Airway epithelial cell (primary cell): ENCODE data around the gene SMCHD1.

GRCh38 chr18:136311-136934 is 21.9 kb upstream of the USP14 start:
- RAMPAGE, long total RNA = no peak

DNA sequence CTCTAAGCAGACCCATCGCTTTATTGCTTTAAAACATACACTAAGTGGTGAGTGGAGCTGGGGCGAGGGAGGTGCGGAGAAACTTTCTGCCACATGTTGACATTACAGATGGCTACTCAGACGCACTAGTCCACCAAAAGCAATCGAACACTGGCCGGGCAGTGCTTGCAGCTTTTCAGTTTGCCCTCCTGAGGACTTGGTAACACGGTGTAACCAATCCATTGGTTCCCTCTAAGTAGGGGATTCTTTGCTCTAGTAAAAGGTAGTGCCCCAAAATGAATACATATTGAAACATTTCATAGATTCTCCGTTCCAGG is 954 bp upstream of the COLEC12 start:
- RAMPAGE, long total RNA = no peak

GRCh38 chr18:681301-681847 is 23.9 kb downstream of the TYMS start:
- RAMPAGE, long total RNA = no peak

GRCh38 chr18:702874-703432 is 9.5 kb downstream of the ENOSF1 start:
- RAMPAGE, long total RNA = no peak

- RAMPAGE, long total RNA = no peak
These were observed 12.1 kb upstream of the ENOSF1 start for GRCh38 chr18:724193-725326.

DNA sequence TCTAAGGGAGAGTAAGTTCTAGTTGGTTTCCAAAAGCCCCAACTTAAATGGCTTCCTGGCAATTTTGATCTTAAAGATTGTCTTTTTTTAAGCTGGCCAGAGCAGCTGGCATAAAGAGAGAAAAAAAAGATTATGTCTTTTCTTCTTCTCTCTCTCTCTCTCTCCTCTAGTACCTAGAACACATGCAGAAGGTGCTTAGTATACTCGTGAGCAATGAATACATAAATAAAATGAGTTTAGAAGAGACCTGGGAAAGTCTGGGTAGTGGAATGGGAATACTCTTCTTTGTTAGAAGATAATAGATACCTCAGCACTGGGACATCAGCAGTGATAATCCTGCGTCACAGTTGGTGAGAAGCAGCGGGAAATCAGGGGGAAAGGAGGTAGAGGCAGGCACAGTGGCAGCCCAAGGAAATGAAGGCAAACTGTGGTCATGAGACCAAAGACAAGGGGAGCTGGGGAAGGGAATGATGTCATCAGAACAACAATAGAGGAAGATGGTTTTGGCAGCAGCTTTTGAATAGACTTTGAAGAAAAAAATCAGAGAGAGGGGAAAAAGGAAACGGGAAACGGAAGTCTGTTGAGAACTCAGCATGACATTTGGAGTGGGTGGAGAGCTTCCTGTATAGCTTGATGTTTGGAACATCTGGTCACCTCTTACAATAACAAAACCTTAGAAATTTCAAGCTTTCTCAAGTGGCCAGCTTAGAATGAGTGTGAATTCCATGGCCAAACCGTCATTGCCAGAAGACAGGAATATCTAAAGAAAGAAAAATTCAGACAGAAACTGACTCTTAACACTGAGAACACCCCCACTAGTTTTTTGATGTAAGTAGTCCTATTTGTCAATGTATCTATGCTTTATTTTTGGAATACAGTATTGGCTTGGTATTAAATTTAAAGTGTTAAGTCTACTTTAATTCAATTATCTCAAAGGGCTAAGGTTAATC is 18.3 kb upstream of the YES1 start:
- RAMPAGE, long total RNA = no peak

DNA sequence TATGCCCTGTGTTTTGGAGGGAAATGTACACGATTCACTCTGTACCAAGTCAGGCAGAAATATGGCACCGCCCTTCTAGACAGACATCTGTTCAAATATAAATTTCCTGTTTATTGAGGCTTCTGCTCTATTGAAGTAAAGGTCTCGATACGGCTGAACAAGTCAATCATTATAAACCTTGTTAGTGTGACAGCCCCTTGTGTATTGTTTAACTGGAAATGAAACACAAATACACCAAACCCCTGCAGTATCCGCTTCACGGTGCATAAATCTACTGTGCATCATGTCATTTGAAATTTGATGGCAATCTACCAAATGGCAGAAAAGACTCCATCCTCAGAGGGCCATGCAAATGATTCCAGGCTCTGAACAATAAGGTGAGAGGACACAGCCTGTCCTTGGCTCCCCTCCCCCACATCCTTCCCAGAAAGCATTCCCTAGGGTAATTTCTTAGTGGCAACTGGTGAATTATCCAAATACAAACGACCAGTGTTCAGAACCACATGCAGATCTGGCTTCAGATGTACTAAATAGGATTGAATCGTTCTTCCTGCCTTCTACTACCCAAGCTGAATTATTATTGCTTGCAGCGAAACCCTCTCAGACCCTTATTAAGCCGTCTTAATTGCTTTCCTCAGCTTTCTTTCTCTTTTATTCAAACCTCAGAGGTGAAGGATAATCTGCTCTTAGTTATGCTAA is 80.6 kb downstream of the ADCYAP1 start:
- RAMPAGE, long total RNA = no peak

- RAMPAGE, long total RNA = no peak
These were observed 483.4 kb downstream of the METTL4 start for GRCh38 chr18:2087949-2088272.

DNA sequence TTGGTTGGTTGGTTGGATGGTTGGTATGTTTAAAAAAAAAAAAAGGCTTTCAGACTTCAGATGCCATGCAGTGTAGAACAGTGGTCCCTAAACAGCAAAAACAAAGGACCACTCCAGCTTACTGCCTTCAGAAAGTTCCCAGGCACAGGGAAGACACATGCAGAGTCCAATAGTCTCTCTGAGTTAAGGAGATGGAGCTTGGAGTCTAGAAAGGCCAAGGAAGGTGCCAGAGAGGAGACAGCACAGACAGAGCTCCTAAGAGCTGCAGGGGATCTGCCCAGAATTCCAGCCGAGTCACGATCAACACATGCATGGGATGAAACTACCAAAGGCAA is 15.5 kb downstream of the METTL4 start:
- RAMPAGE, long total RNA = no peak

DNA sequence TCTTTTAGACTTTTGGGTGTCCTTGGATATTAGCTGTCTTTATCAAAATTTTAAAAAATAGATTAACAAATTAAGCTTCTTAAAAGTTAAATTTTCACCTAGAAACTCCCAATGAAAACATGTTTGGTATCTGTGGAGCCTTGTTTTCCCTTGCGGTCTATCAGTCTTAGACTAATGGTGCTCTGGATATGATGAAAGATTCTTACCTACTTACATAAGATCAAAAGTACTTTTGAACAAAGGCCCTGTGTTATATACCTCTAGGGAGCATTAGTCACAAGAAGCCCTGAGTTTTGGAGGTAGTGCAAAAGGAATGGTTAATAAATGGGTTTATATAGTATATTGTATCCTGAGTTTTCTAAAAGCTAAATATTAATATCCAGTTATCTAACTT is 18.0 kb downstream of the NDC80 start:
- RAMPAGE, long total RNA = no peak

DNA sequence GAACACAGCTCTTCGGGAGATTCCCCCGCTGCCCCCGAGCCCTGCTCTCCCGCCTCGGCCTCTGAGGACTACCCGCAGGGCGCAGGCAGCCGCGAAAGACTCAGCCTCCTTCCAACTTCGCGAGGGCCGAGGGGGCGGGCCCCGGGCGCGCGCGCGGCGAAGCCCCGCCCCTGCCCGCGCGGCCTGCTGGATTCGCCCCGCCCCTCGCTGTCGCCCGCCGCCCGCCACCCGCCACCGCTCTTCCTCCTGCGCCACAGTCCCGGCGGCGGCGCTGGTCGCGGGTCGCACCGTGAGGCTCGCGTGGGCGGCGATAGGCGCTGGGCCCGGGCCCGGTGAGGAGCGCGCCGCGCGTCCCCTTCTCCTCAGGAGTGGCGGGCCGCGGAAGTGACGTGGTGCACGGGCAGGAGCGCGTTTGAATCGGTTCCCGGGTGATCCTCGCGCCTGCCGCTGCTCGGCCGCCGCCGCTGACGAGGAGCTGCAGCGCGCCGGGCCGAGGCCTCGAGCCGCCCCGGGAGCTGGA is at the start of gene SMCHD1:
Gene SMCHD1, plus strand, starts transcription at position 254 of the 520 bp plus-strand sequence.
- RAMPAGE, long total RNA = no peak

GRCh38 chr18:2664642-2665174 is 9.2 kb downstream of the SMCHD1 start:
- RAMPAGE, long total RNA = no peak

DNA sequence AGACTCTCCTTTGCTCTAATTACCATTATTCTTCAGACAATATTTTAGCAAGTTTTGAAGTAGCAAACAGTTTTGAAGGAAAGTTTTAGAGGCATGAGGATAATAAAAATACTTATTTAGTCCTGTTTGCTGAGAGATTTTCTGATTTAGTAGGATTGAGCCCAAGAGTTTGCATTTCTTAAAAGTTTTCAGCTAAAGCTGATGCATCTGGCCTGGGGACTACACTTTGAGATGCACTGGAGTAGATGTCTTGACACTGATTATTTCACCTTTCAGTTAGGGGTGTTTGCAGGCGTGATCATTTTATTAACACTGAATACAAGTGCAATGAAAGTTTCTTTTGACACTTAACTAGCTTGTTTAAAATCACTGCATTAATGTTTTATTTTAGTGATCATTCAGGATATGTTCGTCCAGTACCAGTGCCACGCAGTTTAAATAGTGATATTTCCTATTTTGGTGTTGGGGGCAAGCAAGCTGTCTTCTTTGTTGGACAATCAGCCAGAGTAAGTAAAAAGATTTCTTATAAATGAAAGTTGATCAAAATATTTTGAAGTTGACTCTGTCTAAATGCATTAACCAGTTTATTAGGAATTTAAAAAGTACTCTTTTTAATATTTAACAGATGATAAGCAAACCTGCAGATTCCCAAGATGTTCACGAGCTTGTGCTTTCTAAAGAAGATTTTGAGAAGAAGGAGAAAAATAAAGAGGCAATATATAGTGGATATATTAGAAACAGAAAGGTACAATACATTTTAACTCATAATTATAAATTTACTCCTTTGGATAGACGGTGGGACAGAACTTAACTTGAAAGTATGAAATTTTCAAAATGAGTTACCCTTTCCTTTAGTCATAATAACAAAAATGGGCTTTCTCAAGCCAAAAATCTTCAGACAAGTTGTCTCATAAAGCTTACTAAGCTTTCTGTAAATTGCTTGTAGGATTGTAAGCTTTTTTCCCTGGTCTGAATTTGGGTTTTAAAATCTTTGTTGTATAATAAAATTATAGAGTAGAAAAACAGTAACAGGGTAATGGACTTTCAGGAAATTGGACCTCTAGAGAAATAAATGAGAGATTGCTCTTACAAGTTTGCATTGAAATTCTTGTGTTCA is 32.8 kb downstream of the SMCHD1 start:
- RAMPAGE, long total RNA = no peak

GRCh38 chr18:2736399-2737044 is 81.0 kb downstream of the SMCHD1 start:
- RAMPAGE, long total RNA = no peak

DNA sequence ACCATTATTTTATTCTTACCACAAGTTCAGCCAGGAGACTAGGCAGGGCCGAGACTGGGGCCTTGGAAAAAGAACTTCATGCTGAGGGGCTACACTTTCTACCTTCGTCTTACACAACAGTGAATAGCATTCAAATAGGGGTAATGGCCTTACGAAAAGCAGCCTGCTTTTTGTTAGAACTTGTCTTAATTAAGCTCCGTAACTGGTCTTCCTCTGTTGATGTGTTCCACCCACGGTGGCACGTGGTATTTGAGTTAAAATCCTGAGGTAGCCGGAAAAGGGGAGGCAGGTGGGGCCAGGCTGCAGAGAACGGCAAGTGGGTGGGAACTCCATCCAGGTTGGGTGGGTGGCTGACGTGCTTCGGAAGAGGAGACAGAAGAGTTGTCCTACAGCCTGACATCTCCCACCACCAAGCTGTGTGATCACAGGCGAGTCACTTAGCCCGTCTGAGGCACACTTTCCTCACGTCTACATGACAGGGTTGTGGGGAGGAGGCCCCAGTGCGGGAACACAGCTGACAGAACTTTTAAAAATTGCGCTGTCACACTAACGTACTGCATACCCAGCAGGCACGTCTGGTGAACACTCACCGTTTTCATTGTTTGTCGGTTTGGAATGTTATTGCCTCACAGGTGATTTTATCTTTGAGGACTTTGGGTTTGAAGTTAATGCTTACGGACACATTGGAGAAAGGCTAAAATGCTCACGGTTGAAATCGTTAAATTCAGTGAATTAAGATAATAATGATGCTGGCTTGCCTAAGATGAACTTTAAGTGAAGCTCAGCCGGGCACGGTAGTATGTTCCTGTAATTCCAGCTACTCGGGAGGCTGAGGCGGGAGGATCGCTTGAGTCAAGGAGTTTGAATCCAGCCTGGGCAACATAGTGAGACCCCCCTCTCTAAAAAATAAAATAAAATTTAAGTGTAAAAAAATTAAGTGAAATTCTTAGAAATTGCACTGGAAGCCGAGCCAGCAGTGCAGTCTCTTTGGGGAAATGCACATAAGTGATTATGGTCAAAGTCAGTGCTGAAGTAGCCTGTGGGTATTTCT is 8.8 kb downstream of the EMILIN2 start:
- RAMPAGE, long total RNA = no peak

- RAMPAGE, long total RNA = no peak
These were observed 34.9 kb downstream of the EMILIN2 start for GRCh38 chr18:2881416-2882313.

- RAMPAGE, long total RNA = no peak
These were observed 42.9 kb downstream of the EMILIN2 start for GRCh38 chr18:2889536-2890341.

- RAMPAGE, long total RNA = no peak
These were observed 54.7 kb downstream of the EMILIN2 start for GRCh38 chr18:2901270-2902144.

GRCh38 chr18:2939143-2939873 is 73.6 kb downstream of the LPIN2 start:
- RAMPAGE, long total RNA = no peak

- RAMPAGE, long total RNA = no peak
These were observed 1.7 kb upstream of the LPIN2 start for GRCh38 chr18:3014663-3014938.